SK-N-DZ (cell line): ENCODE measurements around a stretch of chr10.

DNA sequence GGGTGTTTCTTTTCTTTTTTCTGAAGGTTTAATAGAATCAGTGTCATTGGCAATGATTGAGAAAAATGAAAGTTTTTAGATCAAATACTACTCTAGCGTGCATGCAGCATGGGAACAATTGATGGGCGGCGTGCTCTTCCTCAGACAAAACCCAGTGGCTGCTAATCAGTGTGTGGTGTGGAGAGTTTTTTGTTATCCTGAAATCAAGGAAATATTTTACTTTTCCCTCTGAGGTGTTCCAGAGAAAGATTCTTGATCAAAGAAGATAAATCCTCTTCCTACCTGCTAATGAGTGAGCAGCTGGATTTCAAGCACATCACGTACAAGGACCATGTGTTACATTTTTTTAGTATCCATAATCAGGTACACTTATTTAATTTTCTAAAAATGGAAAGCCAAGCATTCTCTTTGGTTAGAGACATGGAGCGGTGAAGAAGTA lies 185.4 kb downstream of the CELF2 start:
RAMPAGE:
- cytosol, long total RNA = no peak
- nucleus, long total RNA = no peak

GRCh38 chr10:11205738-11206384 lies 188.2 kb downstream of the CELF2 start:
RAMPAGE:
- cytosol, long total RNA = no peak
- nucleus, long total RNA = no peak

GRCh38 chr10:11208917-11210217 lies 191.7 kb downstream of the CELF2 start:
RAMPAGE:
- cytosol, long total RNA = no peak
- nucleus, long total RNA = no peak

DNA sequence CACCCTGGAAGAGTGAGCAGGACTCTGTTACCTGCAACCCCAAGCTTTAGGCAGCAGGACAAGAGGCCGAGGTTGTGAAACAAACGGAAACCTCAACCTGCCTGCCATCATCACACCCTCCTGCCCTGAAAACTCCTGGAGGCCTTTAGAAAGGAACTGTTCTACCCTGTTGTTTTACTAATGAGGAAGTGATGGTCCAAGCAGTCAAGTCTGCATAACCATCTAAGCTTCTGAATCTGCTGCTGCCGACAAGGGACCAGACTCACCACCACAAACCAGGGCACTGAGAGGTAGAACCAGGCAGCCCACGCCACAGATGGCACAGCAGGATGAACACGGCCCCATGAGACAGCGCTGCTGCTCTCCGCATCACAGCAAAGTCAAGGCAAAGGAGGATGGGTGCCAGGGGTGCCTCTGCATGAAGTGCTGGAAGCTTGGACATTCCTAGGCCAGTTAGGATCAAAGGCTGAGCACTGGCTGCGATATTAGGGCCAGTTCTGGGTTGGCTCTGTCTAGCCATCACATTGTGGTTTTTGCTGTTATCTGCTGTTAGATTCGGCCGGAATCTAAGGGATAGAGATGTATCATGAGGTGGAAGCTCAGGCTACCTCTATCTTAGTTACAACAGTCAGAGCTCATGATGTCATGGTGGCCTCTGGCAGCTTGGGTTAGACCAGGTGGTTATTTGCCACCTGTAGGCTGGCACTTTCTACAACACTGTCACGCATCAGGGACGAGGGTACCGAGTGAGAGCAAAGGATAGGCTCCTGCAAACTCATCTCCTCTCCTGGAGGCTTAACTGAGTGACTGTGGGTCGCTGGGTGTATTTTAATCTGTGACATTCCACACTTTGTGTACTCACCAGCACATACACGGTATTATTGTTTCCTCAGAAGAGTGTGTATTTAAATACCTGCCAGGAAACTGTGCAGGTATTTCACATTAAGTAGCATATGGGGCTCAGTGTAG lies 209.7 kb downstream of the CELF2 start:
RAMPAGE:
- cytosol, long total RNA = no peak
- nucleus, long total RNA = no peak

RAMPAGE:
- cytosol, long total RNA = no peak
- nucleus, long total RNA = no peak
These were observed 224.8 kb downstream of the CELF2 start for GRCh38 chr10:11242309-11243050.

RAMPAGE:
- cytosol, long total RNA = no peak
- nucleus, long total RNA = no peak
These were observed 263.5 kb downstream of the CELF2 start for GRCh38 chr10:11280777-11281909.

DNA sequence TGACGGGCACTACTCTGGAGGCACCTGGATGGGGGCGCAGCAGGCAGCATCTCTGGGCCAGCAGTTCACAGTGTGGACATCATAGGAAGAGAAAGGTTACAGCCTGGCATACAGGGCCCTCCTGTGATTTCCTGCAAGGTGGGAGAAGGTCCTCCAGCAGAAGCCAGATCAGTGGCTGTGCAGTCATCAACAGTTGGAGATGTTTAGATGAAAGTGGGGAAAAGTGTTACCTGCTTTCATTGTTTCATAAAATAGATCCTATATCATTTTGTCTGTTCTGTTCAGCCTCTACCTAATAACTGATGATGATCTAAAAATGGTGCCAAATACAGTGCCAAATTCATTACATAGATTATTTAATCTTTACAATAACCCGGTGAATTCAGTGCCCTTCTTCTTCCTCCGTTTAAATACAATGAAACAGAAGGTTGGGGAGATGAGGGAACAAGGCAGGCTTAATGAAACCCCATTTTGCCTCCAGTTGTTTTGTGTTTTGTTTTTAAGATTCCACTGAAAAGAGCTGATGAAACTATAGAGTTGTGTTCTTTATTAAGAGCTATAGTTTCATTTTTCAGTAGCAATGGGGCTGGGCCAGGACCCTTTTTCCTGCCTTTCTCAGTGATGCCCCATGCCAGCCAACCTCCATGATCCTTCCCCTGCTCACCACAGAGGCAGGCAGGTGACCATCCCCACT lies 289.7 kb downstream of the CELF2 start:
RAMPAGE:
- cytosol, long total RNA = no peak
- nucleus, long total RNA = no peak

DNA sequence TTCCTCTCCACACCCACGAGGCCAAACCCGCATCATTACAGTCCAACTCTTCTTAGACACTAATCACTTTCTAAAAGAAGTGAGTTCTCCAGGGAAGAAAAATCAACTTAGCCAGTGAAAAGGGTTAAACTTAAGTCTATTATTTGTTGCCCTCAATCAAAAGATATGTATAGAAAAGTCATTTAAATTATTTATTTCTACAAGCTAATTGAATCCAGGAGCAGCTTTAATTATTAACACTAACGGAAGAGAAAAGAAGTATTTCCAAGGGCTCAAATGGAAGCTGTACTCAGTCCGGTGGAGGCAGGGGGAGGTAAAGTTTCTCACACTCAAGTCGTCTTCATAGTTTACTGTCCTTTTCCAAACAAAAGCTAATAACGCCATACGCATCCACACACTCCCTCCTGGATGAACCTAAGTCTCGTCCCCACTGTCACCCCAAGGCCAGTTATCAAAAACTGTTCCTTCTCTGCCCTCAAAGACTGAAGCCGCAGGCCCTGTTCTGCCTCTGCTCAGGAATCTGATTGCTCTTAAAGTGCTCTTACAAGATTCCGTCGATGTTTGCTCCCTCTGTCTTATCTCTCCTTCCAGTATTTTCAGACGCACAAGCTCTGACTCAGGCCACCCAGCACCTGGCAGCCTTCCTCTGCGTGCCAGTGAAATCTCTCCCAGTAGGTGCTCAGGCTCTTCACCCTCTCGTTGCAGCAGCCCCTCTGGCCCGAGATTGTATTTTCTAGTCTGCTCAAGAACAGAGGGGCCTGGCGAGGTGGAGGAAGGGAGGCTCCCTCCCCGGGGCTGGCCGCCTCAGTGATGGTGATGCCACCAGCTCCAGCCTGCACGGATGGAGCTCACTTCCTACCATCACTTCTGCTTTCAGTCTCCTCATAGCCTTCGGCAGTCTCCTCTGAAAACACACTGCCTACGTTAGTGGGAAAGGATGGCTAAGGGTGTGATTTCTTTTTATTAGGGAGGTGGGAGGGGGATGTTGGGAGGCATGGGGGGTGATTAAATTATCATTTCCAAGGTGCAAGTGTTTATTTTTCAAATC lies 276.4 kb downstream of the USP6NL start:
RAMPAGE:
- cytosol, long total RNA = no peak
- nucleus, long total RNA = no peak

GRCh38 chr10:11344542-11344934 lies 266.9 kb downstream of the USP6NL start:
RAMPAGE:
- cytosol, long total RNA = no peak
- nucleus, long total RNA = no peak

DNA sequence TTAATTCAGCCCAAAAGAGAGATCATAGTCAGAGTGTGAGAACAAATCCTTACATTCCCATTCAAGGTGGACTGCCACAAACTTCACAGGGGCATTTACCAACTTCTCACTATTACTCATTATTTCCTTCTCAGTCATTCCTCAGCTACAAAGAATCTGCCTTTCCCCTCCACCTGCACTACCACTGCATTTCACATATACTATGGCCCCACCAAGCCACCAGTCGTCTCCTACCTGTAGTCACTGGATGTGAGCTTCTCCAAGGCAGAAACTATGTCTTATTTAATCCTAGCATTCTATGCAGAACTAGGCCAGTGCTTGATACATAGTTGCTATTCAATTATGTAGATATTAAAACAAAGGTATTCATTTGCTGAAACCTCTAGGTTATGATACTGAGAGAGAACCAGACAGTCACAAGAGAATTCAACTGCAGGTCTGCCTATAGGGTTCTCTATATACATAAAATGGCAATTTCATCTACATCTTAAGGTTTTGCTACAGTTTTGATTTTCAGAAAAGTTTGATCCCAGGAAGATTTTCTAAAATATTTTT lies 94.2 kb downstream of the USP6NL start:
RAMPAGE:
- cytosol, long total RNA = no peak
- nucleus, long total RNA = no peak

DNA sequence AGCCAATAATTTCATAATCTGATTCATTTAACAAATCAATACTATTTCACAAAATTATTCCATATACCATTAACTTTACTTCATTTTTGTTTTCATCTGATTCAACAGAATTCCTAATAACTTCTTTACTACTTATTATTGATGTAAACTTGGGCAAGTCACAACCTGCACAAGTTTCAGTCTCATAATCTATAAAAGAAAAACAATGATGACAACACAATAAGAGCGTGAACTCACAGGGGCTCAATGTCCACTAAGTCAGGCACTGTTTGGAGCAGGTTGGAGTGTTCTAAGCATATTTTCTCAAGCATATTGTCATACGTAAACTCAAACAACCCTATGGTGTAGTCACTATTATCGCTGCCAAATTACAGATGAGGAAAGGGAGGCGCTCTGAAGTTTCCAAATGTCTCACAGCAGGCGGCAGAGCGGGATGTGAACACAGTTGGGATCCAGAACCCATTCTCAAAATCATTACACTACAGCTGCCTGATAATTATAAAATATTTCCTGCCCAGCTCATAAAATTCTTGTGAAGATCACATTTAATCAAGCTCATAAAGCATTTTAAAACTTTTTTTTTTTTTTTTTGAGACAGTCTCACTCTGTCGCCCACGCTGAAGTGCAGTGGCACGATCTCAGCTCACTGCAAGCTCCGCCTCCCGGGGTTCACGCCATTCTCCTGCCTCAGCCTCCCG lies 64.3 kb downstream of the USP6NL start:
RAMPAGE:
- cytosol, long total RNA = no peak
- nucleus, long total RNA = no peak

DNA sequence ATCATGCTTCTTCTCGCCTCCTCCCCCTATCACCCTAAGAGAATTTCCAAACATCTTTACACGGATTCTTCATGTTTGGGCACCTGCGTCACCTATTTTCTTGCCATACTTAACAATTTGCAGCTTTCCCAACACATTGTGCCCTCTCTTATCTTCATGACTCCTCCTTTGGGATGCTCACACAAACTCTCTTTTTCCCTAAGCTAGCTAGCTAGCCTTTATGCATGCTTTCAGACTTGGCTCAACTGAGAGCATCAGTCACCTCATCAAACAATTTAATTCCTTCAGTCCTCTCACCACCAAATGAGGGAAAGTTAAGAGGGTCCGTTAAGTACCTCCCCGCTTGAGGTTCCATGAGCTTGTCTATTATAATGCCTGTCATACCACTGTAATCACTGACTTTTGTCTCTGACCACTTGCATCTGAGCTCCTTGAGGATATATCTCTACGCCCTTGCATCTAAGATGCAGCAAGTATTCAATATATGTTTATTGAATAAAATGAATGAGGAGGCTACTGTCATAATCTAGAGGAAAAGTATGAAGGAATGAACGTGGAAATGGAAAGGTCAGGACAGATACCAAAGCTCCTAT lies 41.5 kb downstream of the USP6NL start:
RAMPAGE:
- cytosol, long total RNA = no peak
- nucleus, long total RNA = no peak

RAMPAGE:
- cytosol, long total RNA = no peak
- nucleus, long total RNA = no peak
These were observed 37.9 kb downstream of the USP6NL start for GRCh38 chr10:11573370-11574163.

RAMPAGE:
- cytosol, long total RNA = no peak
- nucleus, long total RNA = no peak
These were observed 56.0 kb downstream of the UPF2 start for GRCh38 chr10:11986602-11987095.

RAMPAGE:
- cytosol, long total RNA = no peak
- nucleus, long total RNA = no peak
These were observed 27.3 kb downstream of the SEC61A2 start for GRCh38 chr10:12156665-12157245.

DNA sequence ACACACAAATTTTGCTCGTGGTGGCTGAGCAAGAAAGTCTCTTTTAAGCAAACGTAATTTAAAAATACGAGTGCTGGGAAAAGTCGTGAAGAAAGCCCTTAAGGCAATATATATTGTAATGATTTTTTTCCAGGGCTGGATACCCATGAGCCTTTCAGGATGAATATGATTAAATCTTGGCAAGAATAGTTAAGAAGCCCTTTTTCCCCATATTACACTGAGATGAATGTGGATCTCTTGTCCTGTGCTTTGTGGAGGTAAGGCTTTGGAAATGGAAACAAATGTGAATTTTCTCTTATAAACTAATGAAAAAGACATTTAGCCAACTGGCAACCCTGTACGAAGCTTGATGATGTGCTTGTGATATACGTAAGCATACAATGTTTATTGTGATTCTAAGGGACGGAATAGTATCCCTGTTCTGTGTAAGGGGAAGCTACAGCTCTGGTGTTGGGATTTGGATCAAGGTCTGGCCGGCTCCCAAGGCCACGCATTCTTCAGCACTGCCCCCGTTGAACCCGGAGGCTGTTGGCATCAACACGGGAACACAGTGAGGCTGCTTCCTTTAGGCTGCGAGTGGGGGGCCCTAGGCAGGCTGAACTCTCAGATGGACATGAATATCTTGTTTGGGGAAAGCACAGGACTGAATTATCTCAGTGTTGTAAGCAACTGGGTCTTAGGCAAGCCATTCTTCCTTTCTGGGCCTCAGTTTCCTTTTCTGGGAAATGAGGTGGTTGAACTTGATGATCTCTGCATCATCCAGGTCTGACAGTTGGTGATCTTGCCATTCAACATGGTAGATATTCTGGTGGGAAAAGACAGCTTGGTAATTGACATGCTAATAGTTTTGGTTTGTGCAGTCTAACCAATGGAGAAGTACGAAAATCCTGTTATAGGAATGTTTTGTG lies 180.6 kb downstream of the CAMK1D start:
RAMPAGE:
- cytosol, long total RNA = no peak
- nucleus, long total RNA = no peak

DNA sequence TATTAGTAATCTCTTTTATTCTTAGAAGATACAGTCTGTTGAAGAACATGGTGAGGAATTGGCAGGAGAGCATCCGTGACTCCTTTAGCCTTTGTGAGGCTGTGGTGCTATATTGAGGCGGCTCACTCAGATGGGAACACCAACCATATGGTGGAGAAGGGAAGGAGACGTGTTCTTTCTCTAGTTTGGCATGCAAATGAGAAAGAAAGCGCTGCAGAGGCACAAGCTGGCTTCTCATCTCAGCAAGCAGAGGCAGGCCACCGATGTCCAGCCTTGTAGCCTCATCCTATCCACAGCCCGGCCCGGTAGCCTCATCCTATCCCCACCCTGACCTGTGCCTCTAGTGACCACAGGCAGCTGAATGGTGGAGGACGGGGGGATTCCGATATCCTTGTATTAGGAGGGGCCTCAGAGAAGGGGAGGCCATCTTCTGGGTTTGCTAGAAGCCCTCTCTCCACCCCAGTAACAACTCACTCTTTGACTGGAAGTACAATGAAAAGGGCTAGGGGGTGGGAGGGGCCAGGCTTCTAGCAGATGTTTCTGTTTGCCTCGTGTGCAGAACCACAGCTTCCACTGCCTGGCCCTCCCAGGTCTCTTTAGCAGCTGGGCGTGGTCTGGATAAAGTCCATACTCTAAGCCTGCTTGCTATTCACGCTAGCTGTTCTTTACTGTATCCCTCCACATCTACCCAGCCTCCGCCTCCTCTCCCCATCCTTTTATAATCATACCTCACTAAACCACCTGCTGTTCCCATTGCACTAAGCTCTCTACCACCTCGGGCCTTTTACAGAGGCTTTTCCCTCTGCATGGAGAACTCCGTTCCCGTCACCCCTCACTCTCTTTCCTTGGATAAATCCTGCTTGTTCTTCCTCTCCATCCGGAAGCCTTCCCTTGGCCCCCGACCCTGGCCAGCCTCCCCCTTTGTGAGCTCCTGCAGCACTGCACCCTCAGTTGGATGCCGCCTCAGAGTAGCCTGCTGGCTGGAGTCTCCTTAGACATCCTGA lies 288.6 kb downstream of the CAMK1D start:
RAMPAGE:
- cytosol, long total RNA = no peak
- nucleus, long total RNA = no peak

GRCh38 chr10:12666379-12667022 lies 317.2 kb downstream of the CAMK1D start:
RAMPAGE:
- cytosol, long total RNA = no peak
- nucleus, long total RNA = no peak

RAMPAGE:
- cytosol, long total RNA = no peak
- nucleus, long total RNA = no peak
These were observed 240.6 kb downstream of the CCDC3 start for GRCh38 chr10:12760786-12761359.

RAMPAGE:
- cytosol, long total RNA = no peak
- nucleus, long total RNA = no peak
These were observed 233.1 kb downstream of the CCDC3 start for GRCh38 chr10:12768103-12769120.